ENCODE results near the genes LAMP1, GRK1 and UPF3A.

GRCh38 chr13:113296716-113297332, at the start of gene LAMP1:
Gene LAMP1, plus strand, starts transcription at chr13:113297239.
- RRBS = 2% methylated on average over 18 of the region's 74 CpGs

- RRBS = no CpG with 5 or more reads among the region's 33 CpGs
Observed at GRCh38 chr13:113322586-113323554, 25.8 kb downstream of the LAMP1 start.

GRCh38 chr13:113405348-113405496, 41.3 kb upstream of the GRTP1 start:
- RRBS = no CpG with 5 or more reads among the region's 7 CpGs

DNA sequence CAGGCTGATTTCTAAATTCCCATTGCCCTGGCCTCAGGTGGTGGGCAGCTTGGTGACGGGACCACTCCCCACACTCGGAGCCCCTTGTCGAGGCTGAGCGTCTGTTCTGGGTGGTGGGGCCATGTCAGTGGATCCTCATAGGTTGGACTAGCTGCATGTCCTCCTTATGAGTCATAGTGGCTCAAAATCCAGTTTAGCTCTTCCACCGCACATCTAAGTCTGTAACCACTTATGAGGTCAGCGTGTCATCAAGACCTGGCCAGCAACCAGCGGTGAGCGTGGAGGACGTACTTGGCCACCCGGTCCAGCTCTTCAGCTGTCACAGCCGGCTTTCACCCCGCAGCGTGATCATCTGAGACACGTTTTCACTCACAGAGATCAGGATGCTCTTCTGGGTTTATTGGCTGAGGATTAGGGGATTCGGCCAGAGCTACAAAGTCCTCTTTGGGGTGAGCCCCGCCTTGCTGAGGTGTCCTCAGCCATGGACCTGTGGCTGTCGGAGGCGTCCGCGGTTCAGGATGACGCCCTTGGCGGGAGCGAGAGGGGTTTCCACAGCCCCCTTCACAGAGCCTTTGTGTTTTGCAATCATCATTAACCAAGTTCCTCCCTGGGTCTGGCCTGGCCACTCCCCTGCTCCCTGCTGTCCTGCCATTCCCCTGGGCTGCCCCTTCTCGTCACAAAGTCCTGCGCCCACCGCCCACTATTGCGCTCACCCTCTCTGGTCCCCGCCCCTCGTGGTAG, 41.9 kb downstream of the ADPRHL1 start:
- RRBS = no CpG with 5 or more reads among the region's 29 CpGs

DNA sequence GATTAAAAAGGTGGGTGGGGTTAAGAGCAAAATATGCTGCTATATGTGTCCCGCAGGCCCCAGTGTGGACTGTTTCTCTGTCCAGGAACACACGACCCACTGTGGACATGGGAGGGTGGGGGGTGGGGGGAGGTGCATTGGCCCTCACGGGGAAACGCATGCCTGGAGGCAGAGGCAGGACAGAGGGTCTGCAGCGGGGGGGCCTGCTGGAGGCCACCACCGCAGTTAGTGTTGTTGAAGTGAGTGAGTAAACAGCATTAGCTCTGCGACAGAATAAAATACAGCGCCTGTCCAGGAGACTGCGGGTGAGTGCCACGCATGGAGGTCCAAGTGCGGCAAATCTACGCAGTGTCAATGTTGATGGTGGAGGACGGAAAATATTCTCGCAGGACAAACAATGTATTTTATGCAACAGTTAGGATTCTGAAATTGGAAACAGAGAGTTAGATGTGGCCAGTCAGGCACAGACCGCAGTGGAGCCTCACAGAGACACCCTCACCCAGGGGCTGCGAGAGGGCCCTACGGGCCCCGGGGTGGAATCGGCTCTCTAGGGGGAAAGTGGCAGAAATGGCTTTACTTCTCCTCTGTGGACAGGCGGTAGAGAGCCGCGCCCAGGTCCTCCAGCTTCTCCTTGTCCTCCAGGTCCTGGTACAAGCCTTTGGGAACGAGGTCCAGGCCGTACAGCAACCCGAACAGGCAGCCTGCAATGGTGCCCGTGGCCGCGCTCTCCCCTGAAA, 30.9 kb downstream of the ADPRHL1 start:
- RRBS = no CpG with 5 or more reads among the region's 28 CpGs

DNA sequence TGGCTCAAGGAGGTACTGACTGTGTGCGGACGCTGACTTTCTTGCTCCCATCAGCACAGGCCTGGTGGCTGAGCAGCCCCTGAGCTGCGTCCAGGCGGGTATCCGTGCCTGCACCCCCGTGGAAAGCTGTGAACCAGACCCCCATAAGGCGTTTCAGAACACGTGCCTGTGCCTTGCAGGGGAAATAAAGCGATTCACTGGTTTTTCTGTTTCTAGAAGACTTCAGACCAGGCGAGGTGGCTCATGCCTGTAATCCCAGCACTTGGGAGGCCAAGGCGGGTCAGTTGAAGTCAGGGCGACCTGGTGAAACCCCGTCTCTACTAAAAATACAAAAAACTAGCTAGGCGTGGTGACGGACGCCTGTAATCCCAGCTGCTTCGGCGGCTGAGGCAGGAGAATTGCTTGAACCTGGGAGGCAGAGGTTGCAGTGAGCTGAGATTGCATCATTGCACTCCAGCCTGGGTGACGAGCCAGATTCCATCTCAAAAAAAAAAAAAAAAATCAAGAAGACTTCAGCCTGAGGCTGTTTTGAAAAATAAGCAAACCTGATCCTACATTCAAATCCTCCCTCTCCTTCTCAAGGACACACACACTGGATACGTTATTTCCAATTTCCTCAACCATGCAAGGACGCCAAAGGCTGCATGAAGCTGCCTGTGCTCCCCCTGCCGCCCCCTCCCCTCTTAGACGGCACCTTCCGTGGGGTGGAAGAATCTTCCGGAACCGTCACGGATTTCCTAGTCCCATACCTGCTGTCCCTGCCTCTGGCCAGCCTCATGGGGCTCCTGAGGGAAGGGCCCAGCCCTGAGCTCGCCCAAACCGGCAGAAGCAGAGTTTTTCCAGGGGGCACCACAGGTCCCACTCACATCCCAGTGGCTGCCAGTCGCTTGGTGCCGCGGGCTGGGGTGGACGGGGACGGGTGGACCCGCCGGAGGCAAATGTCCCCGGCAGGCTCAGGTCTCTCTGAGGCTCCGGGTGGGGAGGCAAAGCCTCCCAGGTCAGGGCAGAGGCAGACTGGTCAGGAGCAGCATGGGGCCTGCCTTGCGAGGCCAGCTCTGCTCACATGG, 25.2 kb downstream of the ADPRHL1 start:
- RRBS = 86% methylated on average over 2 of the region's 39 CpGs

DNA sequence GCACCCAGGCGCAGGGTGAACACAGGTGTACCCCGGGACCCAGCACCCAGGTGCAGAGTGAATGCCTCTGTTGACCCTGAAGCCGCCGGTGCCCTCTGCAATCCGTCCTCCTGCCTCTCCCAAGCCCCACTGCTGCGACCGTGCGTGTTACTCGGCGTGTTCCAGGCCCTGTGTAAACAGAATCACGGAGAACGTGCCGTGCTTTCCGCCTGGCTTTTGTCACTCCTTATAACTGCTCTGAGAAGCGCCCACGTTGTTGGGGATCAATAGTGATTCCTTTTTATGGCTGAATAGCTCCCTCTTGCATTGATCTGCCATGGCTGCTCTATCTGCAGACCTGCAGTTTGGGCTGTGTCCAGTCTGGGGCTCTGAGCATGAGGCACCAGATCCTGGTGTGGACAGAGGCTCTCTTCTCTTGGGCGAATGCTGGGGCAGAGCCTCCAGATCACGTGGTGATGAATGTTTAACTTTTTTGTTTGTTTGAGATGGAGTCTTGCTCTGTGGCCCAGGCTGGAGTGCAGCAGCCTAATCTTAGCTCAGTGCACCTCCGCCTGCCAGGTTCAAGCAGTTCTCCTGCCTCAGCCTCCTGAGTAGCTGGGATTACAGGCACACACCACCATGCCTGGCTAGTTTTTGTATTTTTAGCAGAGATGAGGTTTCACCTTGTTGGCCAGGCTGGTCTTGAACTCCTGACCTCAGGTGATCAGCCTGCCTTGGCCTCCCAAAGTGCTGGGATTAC, 15.8 kb downstream of the ADPRHL1 start:
- RRBS = 94% methylated on average over 3 of the region's 19 CpGs

GRCh38 chr13:113533395-113533895, 42.6 kb downstream of the TMCO3 start:
- RRBS = no CpG with 5 or more reads among the region's 18 CpGs

- RRBS = no CpG with 5 or more reads among the region's 9 CpGs
Observed at GRCh38 chr13:113640555-113641135, 17.4 kb downstream of the ATP4B start.

DNA sequence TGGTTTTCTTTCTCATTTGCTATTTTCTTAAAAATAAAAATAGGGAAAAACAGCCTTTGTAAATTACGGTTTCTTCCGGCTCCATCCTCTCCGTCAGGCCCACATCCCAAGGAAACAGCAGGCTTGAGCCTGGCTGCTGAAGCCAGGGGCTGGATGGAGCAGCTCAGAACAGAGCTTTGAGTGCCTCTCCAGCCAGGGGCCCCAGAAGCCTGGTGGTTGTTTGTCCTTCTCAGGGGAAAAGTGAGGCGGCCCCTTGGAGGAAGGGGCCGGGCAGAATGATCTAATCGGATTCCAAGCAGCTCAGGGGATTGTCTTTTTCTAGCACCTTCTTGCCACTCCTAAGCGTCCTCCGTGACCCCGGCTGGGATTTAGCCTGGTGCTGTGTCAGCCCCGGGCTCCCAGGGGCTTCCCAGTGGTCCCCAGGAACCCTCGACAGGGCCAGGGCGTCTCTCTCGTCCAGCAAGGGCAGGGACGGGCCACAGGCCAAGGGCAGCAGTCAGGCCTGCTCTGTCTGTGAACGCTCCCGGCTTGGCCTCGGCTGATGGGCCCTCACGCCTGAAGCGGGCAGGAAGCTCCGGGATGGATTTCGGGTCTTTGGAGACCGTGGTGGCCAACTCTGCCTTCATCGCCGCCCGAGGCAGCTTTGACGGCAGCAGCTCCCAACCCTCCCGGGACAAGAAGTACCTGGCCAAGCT, at the start of gene GRK1:
Gene GRK1 (plus strand): TSS at position 412 of the 695 bp plus-strand sequence.
- RRBS = 72% methylated on average over 14 of the region's 27 CpGs

DNA sequence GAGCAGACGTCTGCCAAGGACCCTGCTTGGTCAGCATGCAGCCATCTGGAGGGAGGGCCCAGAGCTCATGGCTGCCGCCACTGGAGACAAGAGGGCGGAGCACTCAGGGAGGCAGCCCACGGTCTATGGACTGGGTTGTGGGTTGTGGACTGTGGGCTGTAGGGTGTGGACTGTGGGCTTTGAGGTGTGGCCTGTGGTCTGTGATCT, 31.9 kb upstream of the TMEM255B start:
- RRBS = no CpG with 5 or more reads among the region's 4 CpGs

GRCh38 chr13:113786739-113787059, 27.7 kb downstream of the TMEM255B start:
- RRBS = no CpG with 5 or more reads among the region's 8 CpGs

- RRBS = no CpG with 5 or more reads among the region's 37 CpGs
Observed at GRCh38 chr13:113834145-113834799, 29.6 kb downstream of the GAS6 start.

GRCh38 chr13:113864360-113864979, 594 bp upstream of the GAS6 start:
- RRBS = no CpG with 5 or more reads among the region's 10 CpGs

DNA sequence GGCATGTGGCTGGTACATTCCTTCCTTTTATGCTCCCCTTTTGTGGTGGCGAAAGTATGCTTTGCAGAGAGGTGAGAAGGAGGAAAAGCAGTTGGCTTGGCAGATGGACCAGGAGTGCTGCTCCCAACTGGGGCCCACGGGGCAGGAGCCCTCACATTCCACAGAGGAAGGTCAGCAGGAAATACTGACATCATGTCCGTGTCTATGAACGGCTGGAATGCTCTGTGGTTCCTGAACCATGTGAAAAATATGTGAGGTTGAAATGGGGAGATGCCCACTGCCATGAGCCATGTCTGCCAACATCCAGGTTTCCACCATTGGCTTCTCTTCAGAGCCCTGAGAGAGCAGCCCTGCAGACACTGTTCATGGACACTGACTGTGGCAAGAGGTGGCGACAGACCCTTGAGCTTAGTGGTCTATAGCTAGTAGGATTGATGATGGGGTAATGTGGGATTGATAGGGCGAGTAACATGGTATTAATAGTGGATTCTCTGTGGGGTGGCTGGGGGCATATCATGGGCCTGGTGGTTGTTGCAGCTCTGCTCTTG, 33.4 kb upstream of the GAS6 start:
- RRBS = no CpG with 5 or more reads among the region's 6 CpGs

DNA sequence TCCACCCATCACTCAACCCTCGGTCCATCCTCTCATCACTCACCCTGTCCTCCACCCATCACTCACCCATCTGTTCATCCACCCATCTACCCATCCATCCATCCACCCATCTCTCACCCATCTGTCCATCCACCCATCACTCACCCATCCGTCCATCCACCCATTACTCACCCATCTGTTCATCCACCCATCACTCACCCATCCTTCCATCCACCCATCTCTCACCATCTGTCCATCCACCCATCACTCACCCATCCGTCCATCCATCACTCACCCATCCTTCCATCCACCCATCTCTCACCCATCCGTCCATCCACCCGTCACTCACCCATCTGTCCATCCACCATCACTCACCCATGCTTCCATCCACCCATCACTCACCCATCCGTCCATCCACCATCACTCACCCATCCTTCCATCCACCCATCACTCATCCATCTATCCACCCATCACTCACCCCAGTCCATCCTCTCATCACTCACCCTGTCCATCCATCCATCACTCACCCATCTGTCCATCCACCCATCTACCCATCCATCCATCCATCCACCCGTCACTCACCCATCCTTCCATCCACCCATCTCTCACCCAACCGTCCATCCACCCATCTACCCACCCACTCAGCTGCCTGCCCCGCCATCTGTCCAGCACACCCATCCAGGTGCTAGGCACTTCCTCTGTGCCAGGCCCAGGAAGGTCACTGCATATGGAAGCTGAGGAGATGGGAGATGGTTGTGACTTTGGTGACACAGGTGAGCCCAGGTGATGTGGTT, 15.4 kb upstream of the C13orf46 start:
- RRBS = no CpG with 5 or more reads among the region's 9 CpGs

GRCh38 chr13:114036251-114036609, 62.4 kb upstream of the C13orf46 start:
- RRBS = no CpG with 5 or more reads among the region's 8 CpGs

- RRBS = no CpG with 5 or more reads among the region's 28 CpGs
Observed at GRCh38 chr13:114099043-114099627, 33.3 kb downstream of the RASA3 start.

GRCh38 chr13:114281096-114281710, at the start of gene UPF3A:
Gene UPF3A, plus strand, starts transcription at chr13:114281601.
- RRBS = 2% methylated on average over 16 of the region's 67 CpGs

DNA sequence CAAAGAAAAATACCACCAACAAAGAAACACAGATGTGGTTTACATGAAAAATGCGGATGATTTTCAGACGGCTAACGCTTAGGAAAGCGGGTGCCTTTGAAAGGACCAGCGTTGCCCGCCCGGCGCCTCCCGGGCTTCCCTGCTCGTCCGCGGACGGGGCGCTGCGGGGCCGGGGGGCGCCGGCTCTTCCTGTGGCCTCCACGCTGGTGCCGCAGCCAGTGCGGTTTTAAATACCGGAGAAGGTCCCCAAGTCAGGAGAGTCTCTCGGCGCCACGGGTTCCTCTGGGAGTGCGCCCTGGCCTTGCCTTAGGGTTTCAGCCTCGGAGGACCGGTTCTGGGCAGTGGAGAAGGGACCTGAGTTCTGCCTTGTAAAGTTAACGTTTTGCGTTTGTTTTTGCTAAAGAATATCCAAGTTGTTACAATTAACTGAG, 899 bp downstream of the UPF3A start:
- RRBS = 1% methylated on average over 17 of the region's 30 CpGs

Measured in epithelial cell of esophagus (primary cell).